Colonic mucosa (tissue), 1 donor: ENCODE measurements around the genes TRIM75 and CPE.

- PRO-cap: no peak
These were observed 907 bp downstream of the PPID start for GRCh38 chr4:158722233-158722745.

GRCh38 chr4:158779462-158779872 is 10.6 kb downstream of the FNIP2 start:
- PRO-cap: no peak

GRCh38 chr4:158820163-158820981 is 51.5 kb downstream of the FNIP2 start:
- PRO-cap: no peak

GRCh38 chr4:158827420-158828146 is 58.8 kb downstream of the FNIP2 start:
- PRO-cap: no peak

- PRO-cap: no peak
These were observed 122.6 kb downstream of the FNIP2 start for GRCh38 chr4:158891236-158891937.

DNA sequence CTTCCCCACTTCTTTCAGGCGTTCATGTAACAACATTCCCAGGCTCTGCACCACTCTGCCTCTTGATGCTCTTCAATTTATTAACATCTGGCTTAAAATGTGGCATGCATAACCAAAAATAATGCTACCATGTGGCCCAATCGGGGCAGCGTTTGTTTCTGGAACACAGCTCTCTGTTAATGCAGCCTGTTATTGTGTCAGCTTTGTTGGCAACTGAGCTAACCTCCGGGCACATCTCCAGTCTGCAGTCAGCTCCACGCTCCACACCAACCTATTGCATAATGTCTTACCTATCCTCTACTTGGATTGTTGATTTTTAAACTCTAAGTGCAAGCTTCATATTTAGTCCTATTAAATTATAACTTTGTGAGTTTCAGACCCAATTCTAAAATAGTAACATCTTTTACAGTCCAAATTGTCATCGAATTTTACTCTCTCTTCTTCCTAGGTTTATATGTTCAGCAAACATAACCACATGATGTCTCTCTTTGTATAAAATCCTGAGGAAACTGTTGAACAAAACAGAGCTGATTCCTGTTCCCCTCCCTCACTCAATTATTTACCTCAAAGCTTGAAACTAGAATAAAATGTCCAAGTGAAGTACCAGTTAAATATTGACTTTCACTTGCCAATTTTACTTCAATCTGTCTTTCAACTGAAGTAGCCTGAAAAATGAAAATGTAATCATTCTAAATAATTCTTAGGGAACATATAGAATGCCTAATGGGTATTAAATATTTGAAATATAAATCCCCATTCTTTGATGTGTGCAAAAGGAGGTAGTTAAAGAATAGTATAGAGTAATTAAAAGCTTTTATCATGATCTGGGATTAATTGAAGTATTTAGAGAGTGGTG is 24.3 kb downstream of the C4orf45 start:
- PRO-cap: no peak

DNA sequence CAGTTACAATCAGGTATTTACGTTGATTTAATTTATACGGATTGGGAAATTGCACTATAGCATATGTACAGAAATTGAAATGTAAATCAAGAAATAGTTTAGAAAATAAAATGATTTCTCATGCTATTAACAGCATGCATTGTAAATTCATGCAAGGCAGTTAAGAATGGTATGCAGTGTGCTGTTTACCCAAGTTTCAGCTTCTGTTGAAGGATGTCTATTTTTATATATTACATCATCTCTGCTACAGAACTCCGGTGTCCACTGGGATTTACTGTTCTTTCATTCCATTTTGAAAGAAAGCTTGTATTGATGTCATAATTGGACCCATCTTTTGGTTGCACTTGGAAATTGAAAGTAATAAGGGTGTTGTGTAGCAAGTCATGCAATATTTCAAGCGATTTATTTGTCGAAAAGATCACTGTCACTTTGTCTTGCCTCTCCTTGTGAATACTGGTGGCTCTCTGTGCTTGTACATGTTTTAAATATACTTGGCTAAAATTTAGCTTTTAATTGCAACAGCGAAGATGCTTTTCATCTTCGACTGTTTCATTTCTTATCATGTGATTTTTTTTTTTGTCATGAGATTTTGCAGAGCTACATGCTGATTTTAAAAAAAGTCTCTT is 145.9 kb downstream of the RAPGEF2 start:
- PRO-cap: no peak

- PRO-cap: no peak
These were observed 163.9 kb downstream of the RAPGEF2 start for GRCh38 chr4:159266767-159267280.

DNA sequence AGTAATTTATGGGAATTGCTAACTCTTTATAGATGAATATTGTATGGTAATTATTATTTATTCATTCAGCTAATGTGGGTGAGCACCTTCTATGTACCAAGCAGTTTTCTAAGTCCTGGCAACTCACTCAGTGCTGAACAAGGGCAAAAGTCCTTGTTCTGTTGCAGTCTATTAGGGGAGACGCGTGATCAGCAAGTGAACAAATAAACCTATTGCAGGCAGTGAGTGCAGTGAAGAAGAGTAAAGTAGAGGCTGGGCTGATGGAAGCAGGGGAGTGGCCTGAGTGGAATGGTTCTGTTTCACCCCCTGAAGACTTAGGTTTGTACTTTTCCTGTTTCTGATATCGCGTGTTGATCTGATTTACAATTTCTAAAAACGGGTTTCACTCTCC is 214.3 kb downstream of the RAPGEF2 start:
- PRO-cap: no peak

DNA sequence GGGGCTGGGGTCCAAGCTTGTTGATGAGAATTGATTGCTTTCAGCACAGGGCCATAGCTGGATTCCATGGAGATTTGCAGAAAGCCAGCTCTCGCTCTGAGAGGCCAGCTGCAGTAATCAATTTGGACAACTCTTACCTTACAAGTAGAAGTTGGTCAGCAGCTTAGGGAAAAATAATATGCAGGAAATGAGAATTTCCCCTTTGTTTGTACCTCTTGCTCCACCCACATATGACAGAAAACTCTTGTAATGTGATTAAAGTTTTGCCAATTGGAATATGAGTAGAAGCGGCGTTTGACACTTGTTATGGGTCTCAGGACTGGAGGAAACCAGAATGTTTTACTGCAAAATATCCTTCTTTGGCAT is 310.6 kb downstream of the RAPGEF2 start:
- PRO-cap: no peak

GRCh38 chr4:162684096-162684443 is 482.6 kb downstream of the NAF1 start:
- PRO-cap: no peak

DNA sequence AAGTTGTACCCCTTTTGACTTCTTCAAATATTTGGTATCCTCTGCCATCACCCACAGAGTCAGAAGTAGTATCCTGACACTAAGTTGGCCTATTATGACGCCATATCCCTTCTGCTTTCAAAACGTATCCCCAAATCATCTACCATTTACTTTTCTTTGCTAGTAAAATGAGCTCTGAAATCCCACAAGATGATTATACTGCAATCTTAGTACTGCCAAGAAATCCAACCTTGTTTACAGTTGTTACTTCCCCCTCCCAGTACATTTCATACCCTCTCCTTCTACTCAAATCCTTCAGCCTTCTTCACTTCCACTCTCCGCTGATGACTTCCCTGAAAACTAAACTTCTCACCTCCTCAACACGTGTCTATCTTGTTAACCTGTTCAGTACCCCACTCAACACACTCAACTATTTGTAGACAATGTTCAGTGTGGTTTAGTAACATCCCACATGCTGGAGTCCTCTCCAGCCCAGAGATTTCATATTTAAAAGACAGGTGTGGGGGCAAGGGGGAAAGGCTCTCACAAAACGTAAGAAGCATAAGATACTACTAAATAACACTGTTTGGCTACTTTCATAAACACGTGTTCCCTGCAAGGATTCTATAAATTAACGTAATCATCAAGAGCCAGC is 1.3 kb downstream of the NAF1 start:
- PRO-cap: no peak

DNA sequence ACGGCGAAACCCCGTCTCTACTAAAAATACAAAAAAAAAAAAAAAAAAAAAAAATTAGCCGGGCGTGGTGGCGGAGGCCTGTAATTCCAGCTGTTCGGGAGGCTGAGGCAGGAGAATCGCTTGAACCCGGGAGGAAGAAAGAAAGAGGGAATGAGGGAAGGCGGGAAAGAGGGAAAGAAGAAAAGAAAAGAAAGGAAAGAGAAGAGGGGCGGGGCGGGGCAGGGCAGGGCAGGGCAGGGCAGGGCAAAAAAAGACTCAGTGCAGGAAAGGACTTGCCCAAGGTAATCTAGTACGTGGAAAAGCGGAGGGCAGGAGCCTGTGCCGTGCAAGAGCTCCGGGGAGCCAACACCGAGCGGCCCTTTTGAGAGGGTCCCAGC is 536 bp upstream of the TMA16 start:
- PRO-cap: unidirectional peak, plus-strand start at position 284 of the sequence

- PRO-cap: no peak
These were observed 118.2 kb downstream of the TMA16 start for GRCh38 chr4:163612693-163613151.

DNA sequence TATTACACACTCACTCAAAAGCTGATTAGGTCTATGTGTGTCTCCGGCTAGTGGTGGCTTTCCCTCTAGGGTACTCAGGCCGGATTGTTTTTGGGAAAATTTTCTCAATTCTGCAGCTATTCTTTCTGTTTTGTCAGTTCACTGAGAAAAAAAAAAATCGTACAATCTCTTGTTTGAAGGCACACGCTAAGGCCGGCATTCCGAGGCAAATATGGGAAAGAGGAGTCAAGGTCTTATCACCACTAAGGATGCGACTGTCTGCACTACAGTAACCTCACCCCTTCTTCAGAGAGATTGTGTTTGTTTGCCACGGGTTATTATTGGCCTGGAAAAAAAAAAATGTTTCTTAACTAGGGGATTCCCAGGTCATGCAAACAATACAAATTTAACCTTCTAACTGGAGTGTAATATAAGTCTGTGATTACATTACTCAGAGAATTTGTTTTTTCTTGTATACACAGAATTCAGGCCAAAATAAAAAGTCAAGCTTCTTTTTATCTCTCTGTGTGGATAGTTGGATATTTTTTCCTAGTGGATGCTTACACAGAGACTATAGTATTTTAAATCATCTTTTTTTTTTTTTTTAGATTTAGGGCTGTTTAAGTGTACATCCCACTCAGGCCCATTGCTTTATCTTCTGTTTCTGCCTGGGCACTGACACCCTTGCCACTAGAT is 168.3 kb downstream of the TMA16 start:
- PRO-cap: unidirectional peak, minus-strand start at position 287 of the sequence

GRCh38 chr4:165053615-165054108 is at the start of gene TRIM75:
Gene TRIM75 (plus strand): TSS chr4:165053866.
- PRO-cap: no peak

DNA sequence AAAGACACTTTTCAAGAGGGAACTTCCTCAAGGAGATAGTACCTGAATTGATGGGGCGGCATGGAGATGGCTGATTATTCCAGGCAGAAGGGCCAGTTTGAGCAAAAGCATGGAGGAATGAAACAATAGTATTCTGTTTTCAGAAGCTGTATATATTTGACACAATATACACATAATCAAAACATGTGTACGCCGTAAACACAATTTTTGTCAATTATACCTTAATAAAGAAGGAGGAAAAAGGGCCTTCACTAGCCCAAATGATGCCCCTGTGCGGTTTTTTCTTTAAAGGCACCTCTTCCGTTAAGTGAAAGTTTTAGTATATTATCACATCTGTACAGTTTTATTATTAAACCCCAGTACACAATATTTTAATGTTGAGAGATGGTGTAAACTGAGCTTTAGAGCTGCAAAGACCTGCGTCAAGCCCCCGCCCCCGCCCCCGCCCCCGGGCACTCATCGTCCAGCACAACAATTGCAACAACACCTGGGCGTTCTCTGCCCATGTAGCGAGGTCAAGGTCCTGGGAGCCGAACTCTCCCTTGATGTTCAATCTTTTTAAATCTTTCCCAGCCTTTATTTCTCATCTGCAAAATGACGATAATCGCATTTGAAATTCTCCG is 896 bp upstream of the MSMO1 start:
- PRO-cap: bidirectional peak, plus-strand start at position 512 of the sequence, minus-strand start at position 393 of the sequence

GRCh38 chr4:165364969-165365168 is 13.9 kb upstream of the CPE start:
- PRO-cap: bidirectional peak, plus-strand start at chr4:165365044, minus-strand start at chr4:165364788

DNA sequence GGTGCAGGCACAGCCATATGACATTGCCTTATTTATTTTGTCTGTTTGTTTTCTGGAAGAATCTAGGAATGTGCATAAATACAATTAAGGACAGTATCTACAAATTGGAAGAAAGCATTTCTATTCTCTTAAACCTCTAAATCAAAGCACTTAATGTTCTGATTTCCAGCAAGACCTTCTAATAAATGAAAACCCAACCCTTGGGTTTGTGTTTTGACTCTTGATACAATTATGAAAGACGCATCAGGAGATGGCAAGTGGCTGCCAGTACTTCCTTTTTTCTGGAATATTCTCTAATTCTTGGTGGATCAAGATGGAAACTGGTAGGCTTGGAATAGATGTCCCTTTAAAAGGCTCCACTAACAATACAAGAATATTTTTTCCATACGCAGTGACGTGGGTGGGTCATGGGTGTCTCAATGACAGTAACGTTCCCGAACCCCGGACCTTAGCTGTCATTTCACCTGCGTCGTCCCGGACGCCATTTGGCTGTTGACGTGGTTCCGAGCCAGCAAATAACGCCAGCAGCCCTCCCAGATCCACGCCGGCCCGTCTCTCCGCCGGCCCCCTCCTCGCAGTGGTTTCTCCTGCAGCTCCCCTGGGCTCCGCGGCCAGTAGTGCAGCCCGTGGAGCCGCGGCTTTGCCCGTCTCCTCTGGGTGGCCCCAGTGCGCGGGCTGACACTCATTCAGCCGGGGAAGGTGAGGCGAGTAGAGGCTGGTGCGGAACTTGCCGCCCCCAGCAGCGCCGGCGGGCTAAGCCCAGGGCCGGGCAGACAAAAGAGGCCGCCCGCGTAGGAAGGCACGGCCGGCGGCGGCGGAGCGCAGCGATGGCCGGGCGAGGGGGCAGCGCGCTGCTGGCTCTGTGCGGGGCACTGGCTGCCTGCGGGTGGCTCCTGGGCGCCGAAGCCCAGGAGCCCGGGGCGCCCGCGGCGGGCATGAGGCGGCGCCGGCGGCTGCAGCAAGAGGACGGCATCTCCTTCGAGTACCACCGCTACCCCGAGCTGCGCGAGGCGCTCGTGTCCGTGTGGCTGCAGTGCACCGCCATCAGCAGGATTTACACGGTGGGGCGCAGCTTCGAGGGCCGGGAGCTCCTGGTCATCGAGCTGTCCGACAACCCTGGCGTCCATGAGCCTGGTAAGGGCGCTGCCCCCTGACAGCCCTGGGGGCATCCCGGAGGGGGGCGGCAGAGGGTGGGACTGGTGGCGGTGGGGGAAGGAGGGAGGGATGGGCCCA is at the start of gene CPE:
CPE (plus strand) TSS at position 614 of the 1,233 bp plus-strand sequence.
- PRO-cap: bidirectional peak, plus-strand start at position 693 of the sequence, minus-strand start at position 487 of the sequence

DNA sequence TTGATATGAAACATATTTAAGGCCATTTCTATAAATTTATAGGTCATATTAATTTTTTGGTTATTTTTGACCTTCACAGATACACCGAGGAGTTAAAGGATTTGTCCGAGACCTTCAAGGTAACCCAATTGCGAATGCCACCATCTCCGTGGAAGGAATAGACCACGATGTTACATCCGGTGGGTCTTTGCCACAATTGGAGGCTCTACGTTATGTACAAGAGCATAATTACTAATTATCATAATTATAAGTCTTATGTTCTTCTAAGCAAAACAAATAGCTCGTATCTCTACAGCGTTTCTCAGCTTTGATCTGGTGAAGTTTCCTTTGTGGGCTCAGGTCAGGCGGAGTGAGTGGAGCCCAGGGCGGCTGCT is 114.3 kb downstream of the CPE start:
- PRO-cap: no peak